Thoracic aorta (tissue), 1 donor: Measurements from ENCODE around the gene SHC3.

- RAMPAGE, long total RNA = no peak
Measured at GRCh38 chr9:87372408-87373095, 125.1 kb upstream of the DAPK1 start.

GRCh38 chr9:87405855-87406054 is 91.9 kb upstream of the DAPK1 start:
- RAMPAGE, long total RNA = no peak

DNA sequence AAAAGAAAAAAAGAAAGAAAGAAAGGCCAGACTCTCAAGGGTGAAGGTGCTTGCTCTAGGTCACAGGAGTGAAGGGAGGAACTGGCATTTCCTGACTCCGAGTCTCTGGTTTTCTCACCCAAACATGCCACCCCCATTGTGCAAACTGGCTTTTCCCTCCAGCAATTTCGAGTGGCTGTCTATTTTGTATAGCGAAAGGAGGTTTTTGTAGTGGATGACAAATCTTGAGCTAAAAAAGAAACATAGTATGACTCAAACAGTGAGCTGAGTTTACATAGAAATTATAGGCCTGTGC is 33.7 kb upstream of the DAPK1 start:
- RAMPAGE, long total RNA = no peak

DNA sequence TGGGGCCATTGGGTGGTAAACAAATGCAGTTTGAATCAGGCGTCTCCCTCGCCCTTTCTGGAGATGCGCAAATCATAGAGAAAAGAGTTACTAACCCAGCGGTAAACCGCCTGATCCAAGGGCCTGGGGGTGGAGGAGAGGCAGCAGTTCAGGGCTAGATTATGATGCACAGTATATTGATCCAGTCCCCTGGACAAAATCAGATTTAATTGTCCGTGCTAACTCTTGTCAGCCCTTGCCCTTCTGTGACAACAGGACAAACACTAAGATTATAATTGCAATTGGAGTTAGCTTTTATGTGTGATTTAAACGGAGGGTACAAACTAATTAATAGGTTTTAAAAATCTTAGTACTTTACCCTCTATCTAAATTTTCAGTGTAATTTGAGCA is 1.5 kb downstream of the DAPK1 start:
- RAMPAGE, long total RNA = no peak

DNA sequence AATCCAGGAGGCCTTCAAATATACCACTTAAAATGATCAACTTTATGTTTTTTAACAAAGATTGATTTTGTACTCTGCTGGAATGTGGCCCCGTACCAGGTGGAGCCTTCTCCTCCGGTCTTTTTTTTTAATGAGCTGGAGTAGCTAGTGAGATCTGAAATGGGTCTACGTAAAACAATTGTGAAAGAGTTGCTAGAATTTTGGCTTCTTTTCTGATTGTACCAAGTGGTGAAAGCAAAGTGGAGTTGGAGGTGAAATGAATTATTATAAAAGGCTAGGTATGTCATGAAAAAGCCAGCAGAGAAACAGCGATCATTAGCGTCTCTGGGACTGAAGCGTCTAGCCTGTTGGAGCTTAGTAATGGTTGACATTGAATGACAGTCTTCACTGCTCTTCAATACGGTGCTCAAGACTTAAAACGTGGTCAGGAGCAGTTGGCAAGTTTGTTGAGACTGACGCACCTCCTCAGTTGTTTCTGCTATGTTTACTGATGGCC is 84.4 kb downstream of the DAPK1 start:
- RAMPAGE, long total RNA = no peak

- RAMPAGE, long total RNA = no peak
Measured at GRCh38 chr9:87643079-87643681, 82.7 kb upstream of the CTSL start.

DNA sequence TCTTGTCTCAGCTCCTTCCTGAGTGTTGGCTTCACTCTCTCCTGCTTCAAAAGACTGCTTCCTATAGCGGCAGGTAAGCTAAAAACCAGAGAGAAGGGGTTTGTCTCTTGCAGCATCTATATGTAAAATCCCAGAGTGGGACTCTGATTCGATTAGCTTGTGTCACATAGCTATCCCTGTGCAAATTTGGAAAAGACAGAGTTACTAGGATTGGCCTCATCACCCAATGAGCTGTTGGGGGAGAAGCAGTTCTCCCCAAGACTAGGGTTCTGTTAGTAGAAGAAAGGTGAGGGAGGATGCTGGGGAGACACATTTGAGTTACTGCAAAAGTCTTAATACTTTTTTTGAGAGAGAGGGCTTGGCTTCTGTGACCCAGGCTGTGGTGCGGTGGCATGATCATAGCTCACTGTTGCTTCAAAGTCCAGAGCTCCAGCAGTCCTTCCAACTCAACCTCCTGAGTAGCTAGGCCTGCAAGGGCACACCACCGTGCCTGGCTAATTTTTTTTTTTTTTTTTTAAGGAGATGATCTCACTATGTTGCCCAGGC is 16.7 kb upstream of the CTSL start:
- RAMPAGE, long total RNA = no peak

- RAMPAGE, long total RNA = no peak
Measured at GRCh38 chr9:87713276-87714009, 12.5 kb upstream of the CTSL start.

GRCh38 chr9:88090338-88090610 is 48.0 kb downstream of the SPATA31C2 start:
- RAMPAGE, long total RNA = no peak

DNA sequence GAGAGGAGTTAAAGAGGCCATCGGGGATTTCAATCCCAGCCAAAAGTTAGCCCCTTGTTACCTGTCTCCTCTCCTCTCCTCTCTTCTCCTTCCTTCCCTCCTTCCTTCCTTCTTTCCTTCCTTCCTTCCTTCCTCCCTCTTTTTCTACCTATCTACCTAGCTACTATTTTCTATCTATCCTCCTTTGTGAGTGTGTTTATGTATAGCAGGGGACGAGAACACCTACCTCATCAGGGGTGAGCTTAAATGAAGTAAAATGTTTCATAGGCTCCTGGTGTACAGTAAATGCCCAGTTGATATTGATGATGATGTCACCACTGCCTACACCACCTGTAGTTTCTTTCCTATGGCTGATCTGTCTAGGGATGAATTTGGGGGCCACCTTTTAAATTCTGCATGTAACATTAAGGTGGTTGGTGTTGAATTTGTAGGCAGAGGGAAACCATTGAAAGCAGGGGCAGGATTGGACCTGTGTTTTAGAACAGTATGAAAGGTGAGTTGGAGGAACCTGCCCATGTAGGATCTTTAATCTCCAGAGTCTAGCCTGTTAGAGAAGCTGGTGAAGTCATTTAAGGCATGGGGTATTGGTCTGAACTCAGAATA is 4.4 kb downstream of the SPIN1 start:
- RAMPAGE, long total RNA = no peak

DNA sequence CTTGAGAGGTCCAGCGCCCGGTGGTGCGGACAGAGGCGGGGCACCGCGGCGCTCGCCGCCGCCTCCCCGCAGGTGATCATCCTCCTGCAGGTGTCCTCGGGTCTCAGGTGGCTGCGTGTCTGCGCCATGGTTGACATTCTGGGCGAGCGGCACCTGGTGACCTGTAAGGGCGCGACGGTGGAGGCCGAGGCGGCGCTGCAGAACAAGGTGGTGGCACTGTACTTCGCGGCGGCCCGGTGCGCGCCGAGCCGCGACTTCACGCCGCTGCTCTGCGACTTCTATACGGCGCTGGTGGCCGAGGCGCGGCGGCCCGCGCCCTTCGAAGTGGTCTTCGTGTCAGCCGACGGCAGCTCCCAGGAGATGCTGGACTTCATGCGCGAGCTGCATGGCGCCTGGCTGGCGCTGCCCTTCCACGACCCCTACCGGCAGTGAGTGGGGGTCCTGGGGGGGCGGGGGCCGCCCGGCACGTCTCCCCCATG is 370 bp downstream of the NXNL2 start:
- RAMPAGE, long total RNA = no peak

DNA sequence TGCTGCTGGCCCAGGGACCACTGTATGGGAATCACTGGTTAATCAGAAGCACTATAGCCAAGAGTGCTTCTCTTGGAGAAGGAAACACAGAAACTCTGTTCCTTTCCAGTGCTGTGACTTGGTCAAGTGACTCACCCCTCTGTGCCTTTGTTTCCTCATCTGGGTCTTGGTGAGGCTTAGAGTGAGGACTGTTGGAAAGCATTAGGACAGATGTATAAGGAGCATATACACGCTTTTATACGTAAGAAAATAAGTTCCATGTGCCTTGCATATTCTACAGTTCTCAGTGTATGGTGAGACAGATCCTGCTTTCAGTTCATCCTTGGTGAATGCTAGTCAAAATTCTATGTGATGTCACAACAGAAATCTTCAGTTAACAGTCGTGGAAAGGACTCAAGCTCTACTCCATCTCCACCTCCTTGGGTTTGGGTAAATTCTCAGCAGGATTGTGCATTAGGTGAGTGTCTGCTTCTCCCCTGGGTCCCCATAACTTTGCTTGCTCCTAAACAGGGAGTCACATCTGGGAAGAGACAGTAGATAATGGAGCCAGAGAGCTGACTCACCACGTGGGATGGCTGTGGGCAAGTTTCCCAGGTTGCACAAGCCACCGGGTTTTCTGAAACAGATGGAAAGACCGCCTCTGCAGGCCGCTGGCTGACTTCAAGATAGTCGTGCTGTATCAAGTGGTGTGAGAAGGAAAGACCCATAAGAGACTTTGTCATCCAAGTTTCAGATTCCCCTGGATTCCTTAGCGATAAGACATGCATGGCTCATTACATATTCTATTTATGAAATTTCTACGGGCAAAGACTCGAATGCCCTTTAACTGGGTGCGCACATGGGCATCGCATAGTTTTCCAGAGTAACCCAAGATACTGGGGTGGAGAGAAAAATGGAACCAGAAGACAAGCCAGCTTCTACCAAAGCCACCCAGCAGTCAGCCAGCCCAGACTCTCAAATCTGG is 117.1 kb downstream of the NXNL2 start:
- RAMPAGE, long total RNA = no peak

DNA sequence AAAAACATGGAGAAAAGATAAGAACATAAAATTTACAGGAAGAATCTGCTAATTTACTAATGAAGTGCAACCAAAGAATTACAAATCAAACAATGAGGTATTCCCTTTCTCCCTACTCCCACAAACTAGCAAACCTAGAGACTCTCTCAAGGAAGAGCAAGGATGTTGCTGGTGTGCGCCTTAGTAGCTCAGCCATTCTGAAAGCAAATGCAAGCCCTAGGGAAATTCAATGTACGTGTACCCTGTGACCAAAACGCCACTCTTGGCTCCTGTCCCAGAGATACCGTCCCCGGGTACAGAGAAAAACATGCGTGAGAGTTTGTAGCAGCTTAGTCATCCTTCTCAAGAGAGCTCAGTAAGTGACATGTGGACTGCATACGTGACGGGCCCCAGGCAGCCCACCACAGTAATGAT is 45.0 kb downstream of the S1PR3 start:
- RAMPAGE, long total RNA = no peak

DNA sequence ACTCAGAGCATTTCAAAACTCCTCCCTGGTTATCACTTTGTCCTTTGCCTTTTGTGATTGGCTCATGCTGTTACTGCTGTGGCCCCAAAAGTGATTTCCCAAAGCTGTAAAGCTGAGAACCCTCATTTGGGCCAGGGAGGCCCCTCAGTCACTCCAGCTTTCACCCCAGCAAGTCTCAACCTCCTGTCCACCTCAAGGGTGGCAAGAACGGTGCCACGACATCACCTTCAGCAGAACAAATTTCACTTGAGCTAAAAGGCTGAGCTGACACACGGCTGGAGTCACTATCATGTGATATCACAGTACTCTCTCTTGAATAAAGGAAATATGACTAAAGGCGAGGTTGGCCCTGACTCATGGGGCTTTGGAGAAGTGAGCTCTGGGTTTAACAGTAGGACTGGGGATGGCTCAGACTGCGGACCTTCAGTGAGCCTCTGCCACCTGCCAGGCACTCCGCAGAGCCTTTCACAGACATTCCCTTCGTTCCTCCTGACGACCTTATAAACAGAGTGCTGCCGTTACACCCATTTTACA is 25.1 kb downstream of the SHC3 start:
- RAMPAGE, long total RNA = no peak

- RAMPAGE, long total RNA = start-site peak on the minus strand at chr9:89178630-89178889, 5 reads
Measured at GRCh38 chr9:89178249-89178915, at the start of gene SHC3. TSS of gene SHC3 (minus strand) at chr9:89178818.

GRCh38 chr9:89386116-89386731 is 67.9 kb downstream of the SECISBP2 start:
- RAMPAGE, long total RNA = no peak

GRCh38 chr9:89455305-89456069 is 42.4 kb downstream of the SEMA4D start:
- RAMPAGE, long total RNA = no peak

GRCh38 chr9:89477361-89477784 is 20.5 kb downstream of the SEMA4D start:
- RAMPAGE, long total RNA = no peak

DNA sequence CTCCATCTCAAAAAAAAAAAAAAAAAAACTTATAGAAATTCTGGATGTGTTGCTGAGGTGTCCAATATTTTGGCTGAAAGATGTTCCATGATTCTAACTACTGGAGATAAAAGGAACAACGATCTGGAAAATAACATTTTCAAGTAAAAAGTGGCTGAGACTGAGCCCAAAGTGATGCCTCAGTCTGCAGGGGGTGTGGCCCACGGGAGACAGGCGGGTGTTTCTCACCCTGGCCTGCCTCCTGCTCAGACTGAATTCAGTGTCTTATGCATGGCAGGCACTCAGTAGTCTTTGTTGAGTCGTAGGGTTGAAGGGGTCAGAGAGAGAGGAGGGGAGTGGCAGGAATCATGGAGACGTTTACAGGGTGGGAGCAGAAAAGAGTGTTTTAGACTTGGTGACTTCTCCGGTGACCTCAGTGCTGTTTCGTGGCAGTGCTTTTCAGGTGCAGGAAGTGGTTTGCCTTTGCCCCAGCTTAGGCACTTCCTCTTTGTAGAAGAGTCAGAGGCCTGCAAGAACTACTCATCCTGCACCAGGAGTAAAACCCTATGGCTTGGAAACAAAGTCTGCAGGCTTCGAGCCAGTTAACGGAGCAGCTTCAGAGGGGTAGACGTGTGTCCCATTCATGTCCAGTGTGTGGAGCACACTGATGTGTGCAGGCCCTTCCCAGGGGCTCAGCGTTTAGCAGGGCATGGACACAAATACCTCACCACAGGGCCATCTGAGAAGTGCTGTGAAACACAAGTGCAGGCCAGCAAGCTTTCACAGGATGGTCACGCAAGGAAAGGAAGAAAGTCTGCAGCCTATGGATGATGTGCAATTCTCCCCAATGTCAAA is 24.4 kb upstream of the SEMA4D start:
- RAMPAGE, long total RNA = no peak

- RAMPAGE, long total RNA = no peak
Measured at GRCh38 chr9:89602992-89603614, 1.7 kb upstream of the GADD45G start.